GM23248 (cell line): ENCODE measurements around the genes FOXJ2 and PHC1.

DNA sequence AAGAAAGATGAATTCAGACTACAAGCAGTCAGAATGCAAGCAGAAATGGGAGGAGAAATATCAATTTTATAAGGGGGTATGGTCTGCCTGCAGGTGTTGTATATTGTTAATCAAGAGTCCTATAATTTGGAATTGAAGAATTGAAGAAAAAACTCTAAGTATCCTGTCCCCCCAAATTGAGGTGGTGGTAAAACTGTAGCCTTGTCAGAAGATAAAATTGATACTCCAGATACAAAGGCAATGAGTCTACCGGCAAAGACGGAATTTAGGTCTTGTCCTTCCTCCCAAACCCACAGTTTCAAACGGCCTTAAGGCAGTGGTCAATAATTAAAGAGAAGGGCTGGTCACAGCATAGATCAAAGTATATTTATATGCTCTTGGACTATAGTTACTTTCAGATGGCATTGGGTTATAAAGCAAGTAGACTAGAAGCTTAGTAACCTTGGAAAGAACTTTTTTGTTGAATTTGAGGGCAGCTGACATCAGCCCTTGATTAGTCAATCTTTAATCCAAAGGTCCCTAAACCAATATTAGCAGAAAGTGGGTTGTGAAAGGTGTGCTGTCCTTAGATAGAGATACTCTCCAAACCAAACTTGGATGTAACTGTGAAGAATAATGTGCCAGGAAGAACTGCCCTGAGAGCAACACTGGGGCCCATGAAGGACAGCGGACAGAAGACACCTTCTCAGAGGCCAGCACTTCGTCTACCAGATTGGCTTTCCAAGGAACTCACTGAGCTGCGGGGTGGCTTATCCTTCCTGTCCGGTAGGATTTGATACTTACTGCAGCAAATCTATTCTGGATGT is 10.7 kb downstream of the CD163 start:
- RAMPAGE, long total RNA = no peak

GRCh38 chr12:7494228-7494701 is 9.3 kb downstream of the CD163 start:
- RAMPAGE, long total RNA = no peak

GRCh38 chr12:7542741-7543383 is 39.3 kb upstream of the CD163 start:
- RAMPAGE, long total RNA = no peak

GRCh38 chr12:7907090-7907487 is 28.9 kb downstream of the SLC2A3 start:
- RAMPAGE, long total RNA = no peak

- RAMPAGE, long total RNA = no peak
These were observed 1.1 kb downstream of the SLC2A3 start for GRCh38 chr12:7934755-7935373.

GRCh38 chr12:7937744-7938528 is 1.9 kb upstream of the SLC2A3 start:
- RAMPAGE, long total RNA = no peak

GRCh38 chr12:8032260-8033136 is at the start of gene FOXJ2:
Gene FOXJ2 (plus strand): TSS chr12:8032716.
- RAMPAGE, long total RNA = no peak

- RAMPAGE, long total RNA = no peak
These were observed 1.7 kb upstream of the MFAP5 start for GRCh38 chr12:8664016-8665009.

GRCh38 chr12:8913580-8914622 is at the start of gene PHC1:
Gene PHC1 (plus strand): TSS chr12:8914509.
- RAMPAGE, long total RNA = no peak

- RAMPAGE, long total RNA = no peak
These were observed 48.9 kb downstream of the A2M start for GRCh38 chr12:9066818-9067182.

GRCh38 chr12:9070472-9070846 is 45.3 kb downstream of the A2M start:
- RAMPAGE, long total RNA = no peak

DNA sequence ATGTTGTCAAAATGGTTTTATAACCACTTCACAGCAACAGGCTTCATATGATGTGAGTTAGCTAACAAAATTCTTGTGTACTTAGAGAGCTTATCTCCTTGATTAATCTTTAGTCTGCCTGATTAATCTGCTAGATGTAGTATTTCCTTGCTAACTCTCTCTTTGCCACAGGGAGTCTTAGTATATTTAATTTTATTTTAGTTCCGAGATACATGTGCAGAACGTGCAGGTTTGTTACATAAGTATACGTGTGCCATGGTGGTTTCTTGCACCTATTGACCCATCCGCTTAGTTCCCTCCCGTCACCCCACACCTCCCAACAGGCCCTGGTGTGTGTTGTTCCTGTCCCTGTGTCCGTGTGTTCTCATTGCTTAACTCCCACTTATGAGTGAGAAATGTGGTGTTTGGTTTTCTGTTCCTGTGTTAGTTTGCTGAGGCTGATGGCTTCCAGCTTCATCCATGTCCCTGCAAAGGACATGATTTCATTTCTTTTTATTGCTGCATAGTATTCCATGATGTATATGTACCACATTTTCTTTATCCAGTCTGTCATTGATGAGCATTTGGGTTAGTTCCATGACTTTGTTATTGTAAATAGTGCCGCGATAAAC is 37.7 kb downstream of the A2M start:
- RAMPAGE, long total RNA = no peak

- RAMPAGE, long total RNA = no peak
These were observed 12.1 kb downstream of the A2M start for GRCh38 chr12:9103330-9104229.

DNA sequence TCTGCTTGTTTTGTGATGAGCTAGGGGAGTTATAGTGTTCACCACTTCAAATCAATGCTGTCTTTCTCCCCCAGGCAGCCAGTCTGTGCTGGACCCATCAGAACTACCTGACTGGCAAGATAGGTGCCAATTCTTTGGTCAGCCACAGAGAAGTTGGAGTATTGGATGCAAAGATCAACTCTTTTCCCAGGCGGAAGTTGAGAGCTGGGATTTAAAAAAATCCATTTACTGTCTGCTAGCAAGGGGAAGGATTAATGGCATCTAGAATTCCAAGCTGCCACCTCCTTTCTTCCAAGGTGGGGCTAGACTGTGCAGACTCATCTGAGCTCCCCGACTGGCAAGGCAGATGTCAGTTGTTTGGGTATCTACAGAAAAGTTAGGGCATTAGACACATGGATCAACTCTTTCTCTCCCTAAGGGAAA is 31.0 kb upstream of the A2M start:
- RAMPAGE, long total RNA = no peak

GRCh38 chr12:9220976-9221458 is 12.8 kb upstream of the PZP start:
- RAMPAGE, long total RNA = no peak

DNA sequence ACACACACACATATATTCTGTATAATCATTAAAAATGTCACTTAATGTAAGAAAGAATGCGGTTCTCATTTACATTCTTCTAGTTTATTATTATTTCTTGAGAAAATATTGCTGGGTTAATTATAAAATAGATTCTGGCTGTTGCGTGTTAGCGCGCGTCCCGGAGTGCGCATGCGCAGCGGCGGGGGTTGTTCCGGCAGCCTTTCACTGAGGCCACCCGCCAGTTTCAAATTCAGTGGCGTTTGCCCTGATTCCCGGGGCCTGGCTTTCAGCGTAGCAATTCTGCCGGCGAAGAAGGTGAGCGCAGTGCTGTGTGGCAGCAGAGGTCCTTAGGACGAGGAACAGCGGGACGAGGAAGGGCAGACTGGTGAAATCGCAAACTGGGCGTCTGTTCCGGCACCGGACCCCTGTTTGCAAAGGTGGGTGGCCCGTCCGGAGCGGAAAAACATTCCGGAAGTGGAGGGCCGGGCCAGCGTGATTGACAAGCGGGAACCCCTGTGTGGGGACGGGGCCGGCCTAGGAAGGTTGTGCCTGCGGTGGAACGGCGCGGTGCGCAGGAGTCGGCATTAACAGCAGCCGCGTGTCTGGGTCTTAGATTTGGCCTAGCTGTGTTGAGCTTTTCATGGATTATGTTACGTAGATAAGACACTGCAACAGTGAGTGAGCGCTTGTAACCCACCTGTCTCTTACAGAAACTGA is 75.4 kb upstream of the PZP start:
- RAMPAGE, long total RNA = no peak

DNA sequence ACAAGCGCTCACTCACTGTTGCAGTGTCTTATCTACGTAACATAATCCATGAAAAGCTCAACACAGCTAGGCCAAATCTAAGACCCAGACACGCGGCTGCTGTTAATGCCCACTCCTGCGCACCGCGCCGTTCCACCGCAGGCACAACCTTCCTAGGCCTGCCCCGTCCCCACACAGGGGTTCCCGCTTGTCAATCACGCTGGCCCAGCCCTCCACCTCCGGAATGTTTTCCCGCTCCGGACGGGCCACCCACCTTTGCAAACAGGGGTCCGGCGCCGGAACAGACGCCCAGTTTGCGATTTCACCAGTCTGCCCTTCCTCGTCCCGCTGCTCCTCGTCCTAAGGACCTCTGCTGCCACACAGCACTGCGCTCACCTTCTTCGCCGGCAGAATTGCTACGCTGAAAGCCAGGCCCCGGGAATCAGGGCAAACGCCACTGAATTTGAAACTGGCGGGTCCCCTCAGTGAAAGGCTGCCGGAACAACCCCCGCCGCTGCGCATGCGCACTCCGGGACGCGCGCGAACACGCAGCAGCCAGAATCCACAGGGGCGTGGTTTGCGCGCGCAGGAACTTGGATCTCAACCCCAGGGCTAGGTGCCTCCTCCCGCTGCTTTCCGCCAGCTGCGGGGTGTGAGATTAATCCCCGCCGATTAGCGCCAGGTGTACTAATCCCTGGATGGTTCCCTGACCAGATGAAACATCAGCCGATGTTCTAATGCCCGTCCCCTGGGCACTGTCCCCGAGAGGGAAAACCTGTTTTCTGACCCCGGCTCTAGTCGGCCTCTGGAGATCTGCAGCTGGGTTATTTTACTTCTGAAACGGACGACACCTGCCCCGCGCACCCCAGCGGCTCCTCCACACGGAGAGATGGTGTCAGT is 159.7 kb downstream of the KLRB1 start:
- RAMPAGE, long total RNA = start-site peak on the minus strand centred at position 486 of the sequence, 50 bp wide, 17 and 12 reads in 2 replicates

- RAMPAGE, long total RNA = no peak
These were observed 158.0 kb downstream of the KLRB1 start for GRCh38 chr12:9449611-9450124.

GRCh38 chr12:9649481-9650027 is 20.0 kb upstream of the CLEC2D start:
- RAMPAGE, long total RNA = no peak

DNA sequence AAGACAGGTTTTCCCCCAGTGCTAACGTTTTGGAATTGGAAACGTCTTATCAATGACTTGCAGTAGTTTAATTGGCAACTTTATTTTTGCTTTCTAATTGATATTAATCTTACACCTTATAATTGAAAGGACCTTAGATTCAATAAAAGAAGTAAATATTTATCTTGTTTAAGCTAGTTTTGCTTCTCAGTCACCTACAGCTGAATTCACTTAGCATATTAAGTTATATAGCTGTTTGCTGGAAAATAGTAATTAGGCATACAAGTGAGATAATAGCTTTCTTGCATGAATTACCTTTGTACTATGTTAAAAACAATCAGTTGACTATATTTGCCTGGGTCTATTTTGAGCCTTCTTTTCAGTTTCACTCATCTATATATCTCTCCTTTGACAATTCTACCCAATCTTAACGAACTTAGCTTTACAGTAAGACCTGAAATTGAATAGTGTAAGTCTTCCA is 43.3 kb downstream of the CD69 start:
- RAMPAGE, long total RNA = no peak